Mesenchymal stem cell of Wharton's jelly (primary cell): Measurements from ENCODE around the genes GSG1 and RERG.

DNA sequence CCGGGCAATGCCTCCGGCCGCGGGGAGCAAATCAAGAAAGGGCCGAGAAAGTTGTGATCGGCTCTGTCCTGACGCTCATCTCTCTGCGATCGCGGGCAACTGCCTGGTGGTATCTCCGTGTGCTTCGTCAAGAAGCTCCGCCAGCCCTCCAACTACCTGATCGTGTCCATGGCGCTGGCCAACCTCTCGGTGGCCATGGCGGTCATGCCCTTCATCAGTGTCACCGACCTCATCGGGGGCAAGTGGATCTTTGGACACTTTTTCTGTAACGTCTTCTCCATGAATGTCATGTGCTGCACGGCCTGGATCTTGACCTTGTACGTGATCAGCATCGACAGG, 1.6 kb upstream of the HEBP1 start:
- CAGE, long polyA plus RNA = no peak

GRCh38 chr12:13099661-13100180, 3.7 kb downstream of the GSG1 start:
- CAGE, long polyA plus RNA = no peak

DNA sequence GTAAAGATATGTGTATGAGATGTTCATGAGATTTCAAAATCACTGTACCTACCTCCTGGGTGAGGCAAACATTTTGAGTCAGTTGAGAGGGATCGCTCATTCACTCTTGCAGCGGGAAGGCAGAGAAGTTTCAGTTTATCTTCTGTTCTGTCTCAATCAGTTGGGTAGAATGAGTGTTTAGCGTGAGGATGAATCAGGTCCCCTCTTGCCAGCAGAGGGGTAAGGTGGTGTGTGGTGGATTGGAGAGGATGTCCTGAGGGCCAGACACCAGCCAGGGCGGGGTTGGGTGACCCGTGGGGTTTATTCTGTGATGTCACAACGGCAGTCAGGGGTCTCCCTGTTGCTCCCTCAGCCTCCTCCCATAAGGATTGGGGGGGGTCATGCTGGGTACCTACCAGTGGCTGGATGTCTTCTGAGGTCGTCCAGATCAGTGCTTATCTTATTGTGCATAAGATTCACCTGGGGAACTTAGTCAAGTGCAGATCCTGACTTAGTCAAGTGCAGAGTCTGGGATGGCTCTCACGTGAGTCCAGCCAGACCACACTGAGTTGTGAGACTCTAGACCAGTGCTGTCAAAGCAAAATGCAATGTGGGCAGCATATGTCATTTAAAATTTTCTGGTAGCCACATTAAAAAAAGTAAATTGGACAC, at the start of gene GSG1:
GSG1 (minus strand) TSS at position 255 of the 651 bp plus-strand sequence.
- CAGE, long polyA plus RNA = no peak

- CAGE, long polyA plus RNA = no peak
These were observed 3.7 kb downstream of the EMP1 start for GRCh38 chr12:13199984-13200917.

GRCh38 chr12:13208259-13208575, 11.7 kb downstream of the EMP1 start:
- CAGE, long polyA plus RNA = no peak

GRCh38 chr12:13390174-13390866, 193.8 kb downstream of the EMP1 start:
- CAGE, long polyA plus RNA = no peak

DNA sequence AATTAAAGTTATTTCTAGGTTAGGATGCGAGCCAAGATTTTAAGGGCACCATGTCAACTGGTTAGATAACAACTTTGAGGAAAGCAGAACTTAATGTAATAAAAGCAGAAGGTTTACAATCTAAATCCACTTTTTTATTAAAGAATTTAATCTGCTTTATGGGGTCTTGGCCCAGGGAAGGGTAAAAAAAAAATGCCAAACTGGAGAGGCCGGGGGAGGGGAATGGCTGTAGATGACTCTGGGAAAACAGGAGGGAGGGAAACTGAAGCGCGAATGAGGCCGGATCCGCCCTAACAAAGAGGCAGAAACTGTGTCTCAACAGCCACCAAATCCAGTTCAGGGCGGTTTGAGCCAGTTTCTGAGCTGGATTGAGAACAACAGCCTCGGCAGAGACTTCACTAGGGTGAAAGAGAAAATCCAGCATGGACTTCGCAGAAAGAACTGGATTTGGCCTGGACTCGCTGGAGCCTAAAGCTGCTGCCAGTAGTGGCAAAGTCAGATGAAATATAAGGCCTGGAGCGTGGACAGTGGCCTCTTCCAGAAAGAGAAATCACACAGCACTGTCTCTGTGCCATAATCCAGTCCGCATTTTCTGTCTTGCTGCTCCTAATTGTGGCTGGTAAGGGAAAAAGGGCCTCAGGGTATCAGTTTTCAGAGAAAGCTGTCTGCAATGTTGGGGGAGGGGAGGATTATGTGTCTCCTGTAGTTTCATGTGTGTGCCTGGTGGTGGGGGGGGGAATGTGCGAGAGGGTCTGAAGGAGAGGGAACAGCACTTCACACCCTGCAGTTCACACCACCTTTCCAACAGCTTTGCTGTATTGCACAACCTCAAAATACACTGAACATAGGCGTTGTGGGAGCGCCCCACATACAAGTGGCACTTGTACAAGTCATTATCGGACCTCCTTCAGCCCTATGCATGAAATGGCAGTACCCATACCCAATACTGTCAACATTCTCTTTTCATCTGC, 107.8 kb upstream of the ATF7IP start:
- CAGE, long polyA plus RNA = no peak

DNA sequence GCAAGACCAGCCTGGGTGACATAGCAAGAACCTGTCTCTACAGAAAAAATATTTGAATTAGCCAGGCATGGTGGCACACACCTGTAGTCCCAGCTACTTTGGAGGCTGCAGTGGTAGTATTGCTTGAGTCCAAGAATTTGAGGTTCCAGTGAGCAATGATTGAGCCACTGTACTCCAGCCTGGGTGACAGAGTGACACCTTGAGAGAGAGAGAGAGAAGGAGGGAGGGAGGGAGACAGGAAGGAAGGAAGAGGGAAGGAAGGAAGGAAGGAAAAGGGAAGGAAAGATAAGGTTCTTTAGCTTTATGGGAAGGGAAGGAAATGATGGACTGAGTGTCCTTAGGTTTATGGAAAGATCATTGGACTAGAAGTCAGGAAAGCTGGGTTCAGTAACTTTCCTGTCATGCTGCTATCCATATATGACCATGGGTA, 69.4 kb downstream of the ATF7IP start:
- CAGE, long polyA plus RNA = no peak

DNA sequence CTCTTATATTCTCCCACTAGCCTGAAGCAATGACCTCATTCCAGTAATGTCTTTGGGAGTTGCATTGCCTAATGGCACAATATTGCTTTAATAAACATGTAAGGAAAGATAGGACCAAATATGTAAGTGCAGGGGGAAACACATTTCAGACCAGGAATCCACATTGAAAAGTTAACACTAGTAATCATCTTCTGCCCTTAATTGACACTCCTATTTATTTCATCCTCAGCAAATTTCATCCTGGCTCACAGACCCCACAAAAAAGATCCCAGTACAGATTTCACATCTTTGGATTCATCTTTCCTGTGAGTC, 1.6 kb downstream of the H2AJ start:
- CAGE, long polyA plus RNA = no peak

GRCh38 chr12:14841585-14842383, 1.5 kb downstream of the ART4 start:
- CAGE, long polyA plus RNA = no peak

- CAGE, long polyA plus RNA = no peak
These were observed 6.4 kb upstream of the ART4 start for GRCh38 chr12:14849598-14850169.

DNA sequence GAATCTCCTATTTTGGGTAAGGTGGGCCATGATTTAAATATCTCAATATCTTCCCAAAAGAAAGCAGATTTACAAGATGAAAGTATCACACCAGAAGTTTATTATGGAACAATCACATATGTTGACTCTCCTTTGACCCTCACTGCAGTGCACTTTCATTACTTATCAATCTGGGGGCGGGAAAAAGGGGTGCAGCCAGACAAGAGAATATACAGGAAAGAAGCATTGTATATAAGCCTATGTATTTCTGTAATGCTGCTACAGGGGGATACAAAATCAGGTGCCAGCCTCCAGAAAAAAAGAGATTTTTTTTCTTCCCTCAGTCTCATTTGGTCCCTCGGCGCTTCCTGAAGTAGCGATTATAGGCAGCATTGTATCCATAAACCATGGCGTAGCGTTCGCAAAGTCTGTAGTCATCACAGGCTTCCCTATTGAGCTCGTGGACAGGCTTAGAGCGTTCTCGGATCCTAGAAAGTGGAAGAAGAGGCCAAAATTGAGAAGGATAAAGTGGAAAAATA, 3.8 kb downstream of the MGP start:
- CAGE, long polyA plus RNA = no peak

GRCh38 chr12:14928835-14929539, 9.3 kb downstream of the ERP27 start:
- CAGE, long polyA plus RNA = no peak

- CAGE, long polyA plus RNA = no peak
These were observed 4.4 kb upstream of the PDE6H start for GRCh38 chr12:14968526-14968813.

DNA sequence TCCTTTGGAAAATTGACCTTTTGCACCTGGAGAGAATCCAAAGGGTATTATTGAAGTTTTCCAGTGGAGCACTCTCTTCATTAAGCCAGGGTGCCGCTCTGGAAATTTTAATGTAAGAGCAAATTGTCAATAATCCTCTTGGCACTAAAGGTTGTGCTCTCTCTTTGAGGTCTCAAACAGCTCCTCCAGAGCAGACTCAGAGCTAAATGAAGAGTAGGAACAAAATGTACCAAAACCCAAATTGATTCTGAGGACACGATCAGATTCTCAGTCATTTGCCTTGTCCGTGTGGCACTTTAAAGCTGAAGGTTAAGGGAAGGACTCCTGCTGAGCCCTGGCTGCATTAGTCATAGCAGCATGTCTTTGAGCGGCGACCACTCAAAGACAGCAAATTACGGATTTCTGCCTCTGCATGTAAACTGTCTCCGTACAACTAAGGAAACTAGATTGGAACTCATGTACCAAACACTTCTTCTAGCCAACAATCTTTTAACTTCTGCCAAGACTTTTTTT, 56.3 kb downstream of the RERG start:
- CAGE, long polyA plus RNA = no peak

GRCh38 chr12:15193624-15194407, 27.4 kb downstream of the RERG start:
- CAGE, long polyA plus RNA = no peak

DNA sequence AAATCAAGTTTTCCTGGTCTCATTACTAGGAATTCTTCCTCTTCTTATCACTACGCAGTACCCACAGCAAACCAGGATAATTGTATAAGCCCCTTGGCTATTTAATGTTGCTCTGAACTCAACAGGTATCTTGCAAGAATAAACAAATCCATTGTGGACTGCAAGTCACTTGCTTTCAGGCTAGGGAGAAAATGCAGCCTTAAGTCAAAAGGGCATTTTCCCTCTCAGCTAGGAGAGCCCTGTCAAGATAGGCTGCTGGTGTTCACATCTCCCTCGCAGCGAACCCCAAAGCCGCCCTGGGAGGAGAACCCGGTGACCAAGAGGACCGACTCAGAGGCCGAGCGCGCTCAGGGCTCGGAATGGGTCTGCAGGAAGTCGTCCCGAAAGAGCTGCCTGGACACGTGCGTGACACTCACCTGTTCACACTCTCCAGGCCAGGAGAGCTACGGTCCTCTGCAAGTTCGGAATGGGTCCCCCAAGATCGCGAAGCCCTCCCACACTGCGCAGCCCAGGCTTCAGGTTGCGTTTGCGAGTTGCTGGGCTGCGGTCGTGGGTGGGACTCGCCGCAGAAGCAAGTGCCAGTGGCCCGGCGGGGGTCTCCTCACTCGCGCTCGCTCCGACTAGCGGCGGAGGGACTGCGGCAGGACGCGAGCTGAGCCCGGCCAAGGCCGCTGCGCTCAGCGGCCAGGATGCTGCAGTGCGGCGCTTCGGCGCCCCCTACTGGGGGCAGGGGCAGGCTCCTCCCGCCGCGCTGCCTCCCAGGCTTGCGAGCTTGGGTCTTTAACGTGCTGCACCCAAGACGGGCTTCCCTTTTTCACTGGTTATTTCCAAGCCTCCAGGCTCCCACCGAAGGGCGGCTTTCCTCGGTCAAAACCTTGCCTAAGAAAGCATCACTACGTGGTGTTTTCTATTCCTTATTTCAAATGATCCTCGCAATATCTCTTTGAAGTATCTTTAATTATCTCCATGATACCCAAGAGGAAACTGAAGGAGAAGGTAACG, at the start of gene RERG:
RERG (minus strand) TSS at position 639 of the 1,002 bp plus-strand sequence.
- CAGE, long polyA plus RNA = no peak

- CAGE, long polyA plus RNA = no peak
These were observed 205.0 kb downstream of the PTPRO start for GRCh38 chr12:15527065-15527870.

GRCh38 chr12:15534800-15535308, 212.5 kb downstream of the PTPRO start:
- CAGE, long polyA plus RNA = no peak

DNA sequence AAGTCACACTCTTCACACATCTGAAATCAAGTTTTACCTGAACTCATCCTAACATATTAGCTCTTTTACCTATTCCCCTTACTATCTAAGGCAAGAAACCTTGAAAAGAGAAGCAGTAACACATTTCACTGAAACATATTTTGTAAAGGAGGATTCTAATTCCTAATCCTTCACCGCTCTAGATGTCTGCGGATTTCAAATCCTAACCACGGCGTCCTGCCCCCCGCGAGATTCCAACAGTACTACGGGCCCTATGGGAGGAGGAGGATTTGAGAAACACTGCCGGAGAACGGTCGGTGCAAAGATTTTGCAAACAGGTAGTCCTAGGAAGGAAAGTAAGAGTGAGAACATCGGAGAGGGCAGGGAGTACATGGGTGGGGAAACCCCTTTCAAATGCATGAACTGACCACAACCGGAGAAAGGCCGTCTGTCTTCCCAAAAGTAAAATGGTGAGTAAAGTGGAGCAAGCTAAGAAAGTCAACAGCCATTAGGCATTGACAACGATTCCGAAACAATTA, 980 bp downstream of the EPS8 start:
- CAGE, long polyA plus RNA = no peak